Mesangial cell (primary cell): ENCODE measurements around a stretch of chr20.

GRCh38 chr20:25017190-25017837 lies 24.8 kb upstream of the APMAP start:
- RAMPAGE, long total RNA: no peak

GRCh38 chr20:25032050-25033419 lies 25.4 kb downstream of the ACSS1 start:
- RAMPAGE, long total RNA: no peak

DNA sequence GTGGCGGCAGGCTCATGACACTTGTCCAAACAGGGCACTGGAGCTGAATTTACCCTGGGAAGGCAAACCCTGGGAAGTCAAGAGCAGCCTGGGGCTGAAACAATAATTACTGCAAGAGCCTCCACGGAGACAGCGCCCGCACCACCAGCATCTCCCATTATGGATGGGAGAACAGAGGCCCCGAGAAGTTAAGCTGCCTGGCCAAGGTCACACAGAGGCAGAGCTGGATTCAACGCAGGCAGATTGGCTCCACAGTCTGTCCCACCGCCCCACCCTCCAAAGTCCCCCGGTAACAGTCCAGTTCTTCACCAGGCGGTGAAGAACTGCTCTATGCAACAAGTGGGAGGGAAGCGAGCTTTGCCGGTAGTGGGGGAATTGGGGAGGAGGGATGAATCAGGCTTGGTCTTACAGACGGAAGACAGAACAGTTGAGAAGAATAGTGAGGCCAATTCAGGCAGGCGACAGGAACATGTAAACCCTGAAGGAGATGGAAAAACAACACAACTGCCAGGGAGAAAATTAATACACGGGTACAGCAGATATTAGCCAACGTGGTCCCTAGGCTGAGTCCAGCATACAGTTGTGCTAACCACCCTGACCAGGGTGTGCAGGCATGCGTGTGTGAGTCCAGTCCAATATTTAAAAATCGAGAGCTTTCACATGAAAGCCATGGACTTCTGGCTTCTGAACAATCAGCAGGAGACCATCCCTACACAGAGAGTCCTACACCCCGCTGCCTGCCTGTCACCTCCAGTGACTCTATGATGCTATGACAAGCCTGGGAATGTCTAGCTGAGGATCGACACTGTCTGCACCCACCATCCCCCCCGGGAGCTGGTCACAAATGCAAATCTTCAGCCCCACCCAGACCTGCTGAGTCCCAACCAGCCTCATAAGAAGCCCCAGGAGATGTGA lies 8.1 kb downstream of the ACSS1 start:
- RAMPAGE, long total RNA: no peak

DNA sequence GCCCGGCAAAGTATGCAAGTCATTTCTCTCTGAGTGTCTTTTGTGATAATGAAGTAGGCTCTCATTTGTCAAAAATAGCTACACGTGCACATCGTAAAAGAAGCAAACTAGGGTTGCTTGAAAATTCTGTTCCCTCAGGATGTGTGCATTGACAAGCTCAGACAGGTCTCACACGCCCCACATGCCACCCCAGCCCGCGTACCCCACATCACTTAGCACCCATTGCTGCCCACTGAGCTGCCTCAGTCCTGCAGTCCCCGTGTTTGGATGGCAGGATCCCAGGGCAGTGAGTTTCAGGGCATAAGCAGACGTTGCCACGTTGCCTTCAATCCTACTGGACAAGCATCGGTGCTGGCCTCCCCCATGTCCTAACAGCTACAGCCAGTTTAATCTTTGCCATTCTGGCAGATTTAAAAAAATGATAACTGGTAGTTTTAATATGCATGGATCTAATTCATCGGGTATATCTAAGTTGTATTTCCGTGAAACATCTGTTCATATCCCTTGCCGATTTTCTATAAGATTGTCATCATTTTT lies 20.3 kb upstream of the PYGB start:
- RAMPAGE, long total RNA: no peak

GRCh38 chr20:25378609-25379547 lies 11.8 kb downstream of the ABHD12 start:
- RAMPAGE, long total RNA: no peak

GRCh38 chr20:25389191-25389630 lies 1.4 kb downstream of the ABHD12 start:
- RAMPAGE, long total RNA: no peak

GRCh38 chr20:25461258-25461678 lies 53.8 kb downstream of the GINS1 start:
- RAMPAGE, long total RNA: no peak

DNA sequence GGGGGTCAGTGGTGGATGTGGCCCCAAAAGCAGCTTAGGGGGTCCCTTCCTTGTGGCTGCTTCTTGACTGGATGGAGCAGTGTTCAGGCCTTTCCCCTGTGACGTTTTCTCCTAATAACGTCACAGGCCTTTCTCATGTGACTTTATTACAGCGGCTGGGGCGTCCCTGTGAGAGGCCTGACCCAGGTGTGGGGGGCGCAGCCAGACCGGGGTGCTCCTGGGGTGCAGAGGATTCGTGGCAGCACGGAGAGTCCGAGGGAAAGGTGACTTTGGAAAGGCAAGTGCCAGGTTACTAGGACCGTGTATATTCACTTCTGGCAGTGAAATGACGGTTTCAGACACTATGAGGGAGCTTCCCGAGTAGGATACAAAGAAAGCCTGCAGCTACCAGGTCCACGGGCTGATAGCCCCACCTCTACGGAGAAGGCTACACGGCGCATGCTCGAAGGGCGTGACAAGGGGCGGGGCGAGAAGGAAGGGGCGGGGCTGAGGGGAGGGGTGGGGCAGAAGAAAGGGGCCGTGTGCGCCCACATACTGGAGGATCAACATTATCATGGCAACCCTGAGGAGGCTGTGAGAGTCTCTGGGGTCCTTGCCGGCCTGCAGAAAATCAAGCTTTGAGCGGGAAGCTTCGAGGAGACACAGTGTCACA lies 54.2 kb upstream of the ZNF337 start:
- RAMPAGE, long total RNA: no peak

DNA sequence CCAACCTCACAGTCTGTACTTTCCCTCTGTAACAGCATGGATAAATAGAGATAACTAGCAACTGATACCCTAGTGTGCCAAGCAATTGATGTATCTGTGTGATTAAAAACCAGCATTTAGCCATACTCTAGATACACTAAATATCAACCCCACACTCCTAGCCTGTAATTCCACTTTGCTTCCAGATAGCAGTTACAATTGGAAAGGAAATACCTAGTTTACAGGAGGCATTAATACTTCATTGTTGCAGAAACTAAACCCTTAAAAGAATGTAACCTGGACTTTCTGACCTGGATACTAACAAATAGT lies 556.1 kb upstream of the ZNF337 start:
- RAMPAGE, long total RNA: no peak

DNA sequence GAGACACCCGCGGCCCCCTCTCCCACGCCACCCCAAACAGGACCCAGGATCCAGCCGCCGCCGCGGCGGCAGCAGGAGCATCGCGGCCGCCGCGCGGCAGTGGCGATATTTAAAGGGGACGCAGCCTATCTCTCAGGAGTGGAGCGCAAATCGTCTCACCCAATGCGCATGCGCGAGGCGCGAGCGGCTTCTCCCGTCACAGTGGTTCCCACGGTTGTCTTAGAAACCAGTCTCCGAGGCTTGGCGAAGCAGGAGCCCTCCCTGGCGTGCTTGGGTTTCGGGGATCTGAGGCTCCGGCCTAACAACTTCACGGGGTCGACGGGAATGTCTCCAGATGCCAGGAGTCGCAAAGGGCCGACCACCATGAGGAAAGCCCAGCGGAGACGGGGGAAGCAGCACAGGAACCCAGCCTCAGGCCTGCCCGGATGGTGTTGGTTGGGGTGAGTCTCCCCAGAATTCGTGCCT lies 973.4 kb upstream of the DEFB115 start:
- RAMPAGE, long total RNA: no peak

GRCh38 chr20:30564936-30565314 lies 692.5 kb upstream of the DEFB115 start:
- RAMPAGE, long total RNA: no peak

GRCh38 chr20:30579637-30580429 lies 677.6 kb upstream of the DEFB115 start:
- RAMPAGE, long total RNA: no peak

- RAMPAGE, long total RNA: no peak
Observed at GRCh38 chr20:31496559-31497295, 17.5 kb upstream of the HM13 start.

DNA sequence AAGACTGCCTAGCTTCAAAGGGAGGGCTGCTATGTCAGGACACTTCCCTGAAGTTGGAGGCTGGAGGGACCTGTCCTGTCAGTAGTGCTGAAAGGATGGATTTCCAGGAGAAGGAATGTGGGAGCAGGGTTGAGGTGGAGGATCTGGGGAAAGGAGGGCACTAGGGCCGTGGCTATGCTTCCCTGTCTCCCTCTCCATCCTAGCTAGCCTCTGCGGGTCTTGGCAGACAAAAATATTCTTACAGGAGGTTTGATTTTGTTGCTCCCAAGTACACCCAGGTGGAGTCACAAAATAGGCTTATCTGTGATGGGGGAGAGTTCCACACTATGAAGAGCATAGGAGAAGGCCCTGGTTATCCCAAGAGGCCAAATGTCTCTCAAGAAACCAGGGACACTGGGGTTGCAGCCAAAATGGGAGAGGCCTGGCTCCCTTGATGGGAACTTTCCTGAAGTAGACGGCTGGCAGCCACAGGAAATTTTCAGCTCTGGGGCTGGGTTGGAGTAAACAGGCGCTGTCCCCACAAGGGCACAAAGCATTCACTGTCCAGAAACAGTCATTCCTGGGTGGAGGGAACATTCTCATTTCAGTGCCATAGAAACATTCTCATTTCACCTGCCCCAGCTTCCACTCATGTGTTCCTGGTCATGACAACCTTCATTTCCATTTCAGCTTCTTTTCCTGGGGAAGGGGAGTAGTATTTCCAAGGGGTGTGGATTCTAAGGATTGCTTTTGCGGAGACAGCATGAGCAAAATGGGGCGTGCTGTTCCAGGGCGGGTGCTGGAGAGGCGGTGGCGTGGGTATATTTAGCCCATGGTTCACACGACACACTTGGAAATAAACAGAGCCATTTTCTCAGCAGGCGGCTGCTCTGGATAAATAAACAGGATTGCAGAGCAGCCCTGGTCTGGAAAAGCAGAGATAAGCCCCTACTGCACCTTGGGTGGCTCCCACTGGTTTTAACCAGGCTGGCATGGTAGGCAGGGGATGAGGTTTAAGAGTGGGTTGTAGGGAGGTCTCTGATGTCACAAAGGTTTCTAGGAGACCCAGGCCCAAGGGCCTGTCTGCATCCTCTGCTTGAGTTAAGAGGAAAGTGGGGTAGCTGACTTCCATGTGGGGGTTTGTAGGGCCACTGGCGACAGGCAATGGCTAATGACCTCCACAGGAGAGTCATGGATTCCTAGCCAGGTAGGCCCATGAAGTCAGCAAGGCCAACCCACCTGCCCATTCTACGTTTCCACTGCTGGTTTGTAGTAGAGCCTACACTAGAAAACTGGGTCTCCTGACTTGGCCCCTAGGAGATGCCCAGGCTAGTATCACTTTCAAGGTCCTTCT lies 32.8 kb downstream of the COX4I2 start:
- RAMPAGE, long total RNA: no peak

DNA sequence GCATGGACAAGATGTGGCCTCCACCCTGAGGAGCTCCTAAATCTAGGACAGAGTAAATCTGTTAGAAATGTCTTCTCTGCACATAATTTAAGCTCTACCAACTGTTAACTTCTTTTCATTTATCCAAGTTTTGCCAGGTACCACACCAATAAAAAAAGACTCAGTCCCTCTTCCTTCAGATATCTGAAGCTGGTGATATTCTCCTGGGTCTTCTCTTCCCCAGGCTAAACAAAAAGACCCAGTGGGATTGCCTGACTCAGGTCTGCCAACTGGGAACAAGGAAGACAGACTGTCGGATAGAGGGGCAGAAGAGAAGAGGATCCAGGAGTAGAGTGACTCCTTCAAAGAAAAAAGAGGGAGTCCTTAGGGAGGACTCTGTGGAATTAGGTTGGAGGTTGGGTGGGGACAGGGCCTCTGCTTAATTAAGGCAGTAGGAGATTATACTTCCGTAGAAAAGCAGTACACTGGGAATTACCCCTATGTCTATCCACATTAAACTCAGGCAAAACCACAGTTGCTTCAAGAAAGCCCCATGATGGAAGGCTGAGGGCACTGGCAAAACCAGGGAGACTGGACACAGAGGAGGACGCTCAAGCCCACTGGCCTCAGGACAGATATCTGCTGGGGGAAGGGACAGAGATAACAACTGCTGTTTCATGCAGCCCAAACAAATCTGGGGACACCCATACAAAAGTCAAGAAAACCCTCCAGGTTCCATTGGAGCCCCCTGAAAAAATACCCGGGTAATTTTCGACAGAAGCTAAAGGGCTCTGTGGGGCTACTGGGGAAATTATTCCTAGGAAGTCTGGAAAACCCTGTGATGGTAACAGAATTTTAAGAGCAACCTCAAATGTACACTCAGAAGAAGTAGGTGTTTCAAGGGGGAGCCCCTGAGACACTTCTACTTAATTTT lies 5.7 kb downstream of the BCL2L1 start:
- RAMPAGE, long total RNA: no peak

GRCh38 chr20:31720838-31721253 lies 1.8 kb downstream of the BCL2L1 start:
- RAMPAGE, long total RNA: no peak

GRCh38 chr20:31842337-31843637 lies 2.6 kb downstream of the FOXS1 start:
- RAMPAGE, long total RNA: no peak

DNA sequence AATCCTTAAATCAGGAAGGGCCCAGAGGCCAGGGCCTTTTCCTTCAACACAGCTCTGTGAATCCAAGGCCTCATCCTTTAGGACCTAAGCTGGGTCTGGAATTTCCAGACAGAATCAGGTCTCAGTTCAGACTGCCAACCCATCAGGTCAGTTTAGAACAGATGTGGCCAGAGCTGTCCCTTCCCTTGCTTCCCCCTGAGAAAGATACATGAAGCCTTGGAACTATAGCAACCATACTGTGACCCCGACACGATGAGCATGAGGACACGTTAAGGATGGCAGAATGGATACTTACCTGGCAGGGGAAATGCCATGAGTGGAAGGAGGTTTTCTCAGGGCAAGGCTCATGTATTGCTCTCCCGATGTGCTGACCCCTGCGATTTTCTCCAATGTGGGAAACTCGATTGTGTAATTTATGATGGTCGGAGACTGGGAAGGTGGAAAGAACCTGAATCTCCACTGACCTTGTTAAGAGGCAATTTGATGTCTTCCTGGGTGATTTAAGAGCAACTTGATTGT lies 30.6 kb downstream of the TTLL9 start:
- RAMPAGE, long total RNA: no peak

DNA sequence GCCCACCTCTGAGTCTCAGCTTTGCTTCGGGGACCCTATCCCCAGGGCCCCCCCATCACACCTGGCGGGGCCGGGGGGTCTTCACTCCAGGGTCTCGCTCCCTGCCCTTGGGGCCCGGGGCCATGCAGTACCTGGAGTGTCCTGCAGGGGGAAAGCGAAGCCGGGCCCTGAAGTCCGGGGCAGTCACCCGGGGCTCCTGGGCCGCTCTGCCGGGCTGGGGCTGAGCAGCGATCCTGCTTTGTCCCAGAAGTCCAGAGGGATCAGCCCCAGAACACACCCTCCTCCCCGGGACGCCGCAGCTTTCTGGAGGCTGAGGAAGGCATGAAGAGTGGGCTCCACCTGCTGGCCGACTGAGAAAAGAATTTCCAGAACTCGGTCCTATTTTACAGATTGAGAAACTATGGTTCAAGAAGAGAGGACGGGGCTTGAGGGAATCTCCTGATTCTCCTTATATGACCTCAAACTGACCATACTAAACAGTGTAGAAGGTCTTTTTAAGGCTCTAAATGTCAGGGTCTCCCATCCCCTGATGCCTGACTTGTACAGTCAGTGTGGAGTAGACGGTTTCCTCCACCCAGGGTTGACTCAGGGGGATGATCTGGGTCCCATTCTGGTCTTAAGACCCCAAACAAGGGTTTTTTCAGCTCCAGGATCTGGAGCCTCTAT lies 20.6 kb upstream of the HCK start:
- RAMPAGE, long total RNA: no peak

DNA sequence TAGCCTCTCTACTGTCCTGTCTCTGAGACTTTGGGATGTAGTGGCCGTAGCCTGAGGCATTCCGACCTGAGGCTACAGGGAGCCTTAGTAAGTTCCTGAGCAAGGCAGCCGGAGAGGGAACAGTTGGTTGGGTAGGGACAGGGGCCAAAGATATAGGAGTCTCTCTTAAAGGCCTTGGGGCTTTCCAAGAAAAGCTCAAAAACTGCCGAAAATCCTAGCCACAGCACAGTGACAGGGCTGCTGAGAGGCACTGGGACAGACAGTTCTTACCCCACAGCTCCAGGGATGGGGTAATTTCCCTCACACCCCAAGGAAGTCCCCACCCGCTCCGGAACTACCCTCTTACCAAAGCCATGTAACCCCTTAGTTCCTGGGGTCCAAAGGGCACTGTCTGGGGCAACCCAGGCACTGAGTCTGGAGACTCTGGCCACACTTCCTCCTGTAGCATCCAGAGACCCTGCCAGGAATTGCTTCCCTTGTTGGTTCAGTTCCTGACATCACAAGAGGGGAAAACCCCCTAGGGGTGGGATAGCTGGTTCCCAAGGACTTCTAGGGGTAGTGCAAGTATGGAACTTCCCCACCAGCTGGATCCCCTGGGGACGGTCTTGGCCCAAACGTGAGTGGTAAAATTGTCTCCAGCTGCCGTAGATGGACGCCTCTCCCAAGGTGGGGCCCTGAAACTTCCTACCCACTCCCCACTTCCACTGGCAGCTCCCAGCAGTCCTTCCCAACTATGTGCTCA lies 17.5 kb upstream of the HCK start:
- RAMPAGE, long total RNA: no peak